ENCODE data around the gene STOML3.

- PRO-cap, result unidirectional peak, plus-strand start at chr13:38348969
Measured at GRCh38 chr13:38348728-38349255, 859 bp upstream of the UFM1 start.

GRCh38 chr13:38846636-38847036, 144.0 kb downstream of the STOML3 start:
- PRO-cap, result no peak

- PRO-cap, result no peak
Measured at GRCh38 chr13:38990532-38991138, at the start of gene STOML3. TSS of gene STOML3 (minus strand) at chr13:38990831.

- PRO-cap, result no peak
Measured at GRCh38 chr13:39006112-39006675, 15.6 kb upstream of the STOML3 start.

- PRO-cap, result no peak
Measured at GRCh38 chr13:39040268-39040530, 1.9 kb downstream of the NHLRC3 start.

DNA sequence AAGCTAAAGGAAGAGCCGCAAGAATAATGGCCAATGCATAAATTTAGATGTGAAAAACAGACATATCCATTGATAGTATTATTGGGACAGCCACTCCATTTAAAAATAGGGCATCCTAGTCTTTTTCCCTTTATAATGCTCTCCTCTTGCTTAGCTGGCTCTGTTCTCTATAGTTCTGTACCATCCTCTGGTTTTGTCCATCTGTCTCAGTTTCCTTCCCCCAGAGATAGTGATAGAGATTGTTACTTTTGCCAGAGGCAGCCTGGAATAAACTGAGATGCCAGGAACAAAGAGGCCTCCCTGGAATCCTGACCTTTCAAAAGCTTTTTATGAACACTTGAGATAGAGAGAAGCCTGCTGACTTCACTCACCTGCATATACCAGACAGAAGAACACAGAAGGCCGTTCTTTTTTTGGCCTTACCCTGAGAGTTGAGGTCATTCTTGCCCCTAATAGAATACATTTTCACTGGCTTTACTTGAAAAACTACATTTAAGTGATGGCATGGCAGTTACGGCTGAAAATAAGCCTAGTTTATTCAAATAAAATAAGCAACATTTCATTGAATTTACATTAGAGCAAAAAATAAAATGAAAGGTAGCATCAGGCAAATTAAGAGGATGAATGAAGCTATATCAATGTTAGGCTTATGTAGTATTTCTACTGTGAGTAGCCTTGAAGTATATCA, 150.1 kb downstream of the LHFPL6 start:
- PRO-cap, result no peak

DNA sequence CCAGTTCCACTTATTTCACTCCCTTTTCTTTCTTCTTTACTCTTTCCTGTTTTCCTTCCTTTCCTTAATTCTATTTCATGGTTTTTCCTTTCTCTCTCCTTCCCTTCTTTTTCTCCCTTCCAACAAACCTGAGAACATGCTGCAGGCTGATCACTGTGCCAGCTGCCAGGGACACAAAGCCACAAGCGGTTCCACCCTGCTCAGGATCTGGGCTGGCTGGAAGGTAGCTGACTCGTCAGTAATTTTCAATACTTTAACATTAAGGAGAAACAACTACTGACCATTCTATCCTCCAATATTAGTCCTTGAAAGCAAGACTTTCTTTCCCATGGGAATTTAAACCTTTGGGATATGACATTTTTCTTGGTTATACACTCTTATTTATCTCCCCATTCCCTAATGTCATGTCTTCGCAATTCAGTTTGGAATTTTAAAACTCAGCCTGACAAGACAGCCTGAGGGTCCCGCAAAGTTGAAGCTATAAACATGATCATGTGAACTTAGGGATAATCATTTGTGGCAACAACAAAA, 143.6 kb downstream of the LHFPL6 start:
- PRO-cap, result no peak

GRCh38 chr13:39536171-39537047, 66.6 kb downstream of the LHFPL6 start:
- PRO-cap, result no peak

- PRO-cap, result no peak
Measured at GRCh38 chr13:39537096-39537447, 65.9 kb downstream of the LHFPL6 start.

- PRO-cap, result no peak
Measured at GRCh38 chr13:39586904-39587674, 15.9 kb downstream of the LHFPL6 start.

- PRO-cap, result no peak
Measured at GRCh38 chr13:39956088-39956462, 300.6 kb downstream of the COG6 start.

- PRO-cap, result no peak
Measured at GRCh38 chr13:40060025-40060769, 404.7 kb downstream of the COG6 start.

DNA sequence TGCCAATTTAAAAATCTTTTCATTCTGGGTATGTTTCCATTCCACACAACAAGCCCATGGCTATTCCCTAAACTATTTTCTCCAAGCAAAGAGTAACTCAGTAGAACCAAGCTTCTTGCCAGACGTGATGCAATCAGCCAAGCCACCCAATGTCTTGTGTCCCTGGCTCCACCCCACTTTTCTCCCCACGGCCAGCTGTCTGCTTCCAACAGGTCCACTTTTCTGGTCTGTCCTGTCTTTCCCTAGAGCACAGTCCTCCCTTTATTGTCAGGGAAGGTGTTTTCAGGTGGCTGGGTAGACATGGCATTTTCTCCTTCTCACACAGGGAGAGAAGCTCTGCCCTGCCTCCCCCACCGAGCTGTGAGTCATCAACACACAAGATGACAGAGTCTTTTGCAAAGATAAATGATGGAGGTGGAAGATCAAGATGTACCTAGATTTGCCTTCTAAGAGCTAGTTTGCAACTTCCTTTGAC, 394.2 kb downstream of the FOXO1 start:
- PRO-cap, result unidirectional peak, plus-strand start at position 188 of the sequence

GRCh38 chr13:40375702-40376470, 290.6 kb downstream of the FOXO1 start:
- PRO-cap, result bidirectional peak, plus-strand start at chr13:40375889, minus-strand start at chr13:40375819

DNA sequence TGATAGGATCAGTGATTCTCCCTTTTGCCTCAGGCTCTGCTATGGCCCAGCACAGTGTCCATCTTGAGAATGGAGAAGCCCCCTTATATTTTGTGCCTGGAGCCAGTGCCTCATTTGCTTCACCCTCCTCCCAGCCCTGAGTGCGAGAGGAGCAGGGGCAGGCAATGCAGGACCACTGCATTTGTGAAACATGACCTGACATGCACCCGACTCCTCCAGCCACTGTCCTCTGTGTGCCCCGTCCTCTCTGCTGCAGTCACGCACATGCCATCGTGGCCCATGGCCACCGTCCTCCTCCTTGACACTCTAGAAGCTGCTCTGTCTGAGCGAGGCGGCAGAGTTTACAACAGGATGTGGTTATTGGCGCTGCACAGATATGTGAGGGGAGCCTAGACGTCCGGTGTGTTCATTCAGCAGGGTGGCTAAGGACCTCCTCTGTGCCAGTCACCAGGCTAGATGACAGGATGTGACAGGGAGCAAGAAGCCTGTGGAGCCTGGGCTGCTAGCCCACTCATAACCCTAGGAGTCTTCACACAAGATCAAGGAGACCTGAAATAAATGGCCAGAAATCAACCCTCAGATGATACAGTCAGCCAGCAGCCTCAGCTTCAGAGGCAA, 277.8 kb downstream of the FOXO1 start:
- PRO-cap, result bidirectional peak, plus-strand start at position 409 of the sequence, minus-strand start at position 308 of the sequence

GRCh38 chr13:40476436-40477166, 189.8 kb downstream of the FOXO1 start:
- PRO-cap, result no peak

DNA sequence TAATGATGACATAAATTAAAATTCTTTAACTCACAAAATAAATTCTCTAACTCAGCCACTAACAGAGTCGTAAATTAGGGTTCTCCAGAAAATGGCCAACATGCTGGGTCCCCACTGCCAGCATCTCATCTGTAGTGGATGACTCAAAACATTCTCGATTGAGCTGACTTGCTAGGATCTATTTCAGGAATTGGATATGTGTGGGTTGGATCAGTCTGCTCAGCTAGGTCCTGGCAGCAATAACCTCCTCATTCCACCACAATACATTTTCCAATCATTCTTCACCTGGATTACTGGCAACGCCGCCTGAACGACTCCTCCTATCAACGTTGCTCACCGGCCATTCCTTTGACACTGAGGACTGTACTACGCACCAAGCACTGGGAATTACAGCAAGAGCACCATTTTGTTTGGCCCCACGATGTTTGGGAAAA, 170.0 kb downstream of the FOXO1 start:
- PRO-cap, result no peak

- PRO-cap, result no peak
Measured at GRCh38 chr13:40555337-40555753, 111.1 kb downstream of the FOXO1 start.

DNA sequence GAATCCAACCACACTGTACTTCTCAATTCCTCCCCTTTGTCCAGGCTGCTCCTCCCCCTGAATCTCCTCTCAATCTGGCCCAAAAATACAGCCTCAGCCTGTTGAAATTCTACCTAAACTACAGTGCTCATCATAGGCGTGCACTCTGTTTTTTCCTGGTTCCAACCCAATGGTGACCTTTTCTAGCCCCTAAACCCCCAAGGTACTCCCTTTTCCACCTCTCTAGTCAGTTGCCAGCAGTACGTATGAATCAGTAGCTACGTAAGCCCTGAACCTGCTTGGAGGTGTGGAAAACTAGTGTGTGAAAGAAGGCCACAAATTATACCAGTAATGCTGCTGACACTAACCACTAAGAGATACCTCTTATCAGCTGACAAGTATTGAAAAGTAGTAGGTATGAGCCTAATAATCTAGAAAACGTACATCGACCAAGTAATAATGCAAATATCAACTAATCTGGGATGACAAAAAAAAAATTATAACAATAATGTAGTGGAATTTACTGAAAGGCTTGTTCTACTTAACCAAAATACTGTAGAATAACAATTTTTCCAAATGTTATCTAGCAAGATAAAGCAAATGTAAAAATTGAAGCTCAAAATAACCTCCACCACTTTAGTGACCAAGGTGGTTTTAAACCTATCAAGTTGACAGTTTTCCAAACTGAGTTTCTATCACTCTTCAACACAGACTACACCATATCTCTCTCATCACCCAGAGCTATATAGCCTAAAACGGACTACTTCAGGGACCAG, 60.7 kb downstream of the FOXO1 start:
- PRO-cap, result no peak

GRCh38 chr13:40644750-40645659, 21.4 kb downstream of the FOXO1 start:
- PRO-cap, result unidirectional peak, minus-strand start at chr13:40645412